Measurements from ENCODE around the genes PPP2R5A and FLVCR1.

DNA sequence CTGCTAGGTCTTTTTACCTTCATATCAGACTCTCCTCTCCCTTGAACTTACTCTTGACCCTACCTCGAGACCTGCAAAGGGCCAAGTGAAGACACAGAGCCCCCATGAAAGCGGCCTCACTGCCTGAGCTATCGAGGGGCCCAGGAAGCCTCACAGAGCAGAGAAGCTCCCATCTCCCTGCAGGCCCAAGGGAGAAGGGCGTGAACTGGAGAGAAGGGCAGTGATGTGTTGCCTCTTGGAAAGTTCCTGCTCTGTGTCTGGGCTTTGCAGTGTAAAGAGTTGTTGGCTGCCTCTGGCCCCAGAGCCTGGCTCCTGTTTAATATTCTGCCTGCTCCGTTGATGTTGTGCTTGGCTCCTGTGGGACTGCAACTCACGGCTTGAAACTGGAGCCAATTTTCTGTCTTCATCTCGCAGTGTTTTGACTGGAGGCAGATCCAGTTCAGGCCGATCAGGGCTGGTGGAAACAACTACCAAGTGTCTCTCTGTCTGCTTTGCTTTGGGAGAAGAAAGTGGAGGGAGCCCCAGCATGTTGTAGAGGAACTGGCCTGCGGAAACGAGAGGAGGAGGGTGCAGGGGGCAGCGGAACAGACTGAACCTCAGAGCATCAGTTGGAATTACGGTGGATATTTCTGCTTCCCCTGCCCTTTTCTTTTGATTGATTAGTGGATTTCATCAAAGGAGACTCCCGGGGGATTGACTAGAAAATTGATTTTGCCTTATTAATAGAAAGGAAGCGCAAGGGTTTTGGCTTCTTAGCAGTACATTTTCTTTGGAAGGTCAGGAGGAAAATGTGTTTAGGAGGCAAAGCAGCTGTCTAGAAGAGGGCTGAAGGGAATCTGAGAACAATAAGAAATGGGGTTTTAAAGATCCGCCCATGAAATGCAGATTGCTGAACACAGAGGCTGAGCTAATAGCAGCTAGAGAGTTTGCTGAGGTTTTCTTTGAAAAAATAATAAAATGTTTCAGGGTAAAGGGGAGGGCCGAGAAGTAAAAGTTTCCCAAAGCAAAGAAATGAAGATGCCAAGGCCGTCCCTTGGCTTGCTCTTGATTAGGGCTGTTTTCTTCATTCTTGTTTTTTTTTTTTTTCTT lies 4.6 kb downstream of the SERTAD4 start:
- PRO-cap: no peak

- PRO-cap: no peak
Measured at GRCh38 chr1:210292991-210293604, 35.6 kb upstream of the HHAT start.

- PRO-cap: no peak
Measured at GRCh38 chr1:210363007-210363206, 34.2 kb downstream of the HHAT start.

DNA sequence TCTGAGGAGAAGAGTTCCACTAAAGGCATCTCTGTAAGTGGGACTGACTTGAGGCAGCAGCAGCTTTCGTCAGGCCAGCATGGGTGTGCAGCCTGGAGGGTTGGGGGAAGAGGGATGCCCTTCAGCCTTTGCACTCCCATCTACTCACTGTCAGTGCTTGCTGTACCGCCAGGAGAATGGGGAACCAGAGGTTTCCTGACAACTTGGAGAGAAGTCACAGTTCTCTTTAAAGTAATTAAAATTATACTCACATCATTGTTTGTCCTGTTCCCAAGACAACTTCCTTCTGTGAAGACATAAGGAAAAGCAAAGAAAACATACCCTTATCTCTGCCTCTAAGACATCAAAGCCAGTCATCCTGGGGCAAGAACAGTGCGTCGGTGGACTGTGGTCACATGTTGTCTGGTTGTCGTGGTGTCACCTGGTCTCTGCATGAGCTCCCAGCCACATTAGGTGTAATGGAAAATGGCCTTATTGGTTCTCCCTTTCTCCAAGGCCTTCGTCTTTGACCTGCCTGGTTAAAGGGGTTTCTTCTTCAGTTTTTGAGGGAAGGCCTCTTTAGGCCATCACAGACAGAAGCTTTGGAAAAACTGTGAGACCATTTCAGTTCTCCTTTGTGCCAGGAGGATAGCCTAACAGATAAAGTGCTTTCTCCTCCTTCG lies 17.6 kb downstream of the TRAF5 start:
- PRO-cap: no peak

DNA sequence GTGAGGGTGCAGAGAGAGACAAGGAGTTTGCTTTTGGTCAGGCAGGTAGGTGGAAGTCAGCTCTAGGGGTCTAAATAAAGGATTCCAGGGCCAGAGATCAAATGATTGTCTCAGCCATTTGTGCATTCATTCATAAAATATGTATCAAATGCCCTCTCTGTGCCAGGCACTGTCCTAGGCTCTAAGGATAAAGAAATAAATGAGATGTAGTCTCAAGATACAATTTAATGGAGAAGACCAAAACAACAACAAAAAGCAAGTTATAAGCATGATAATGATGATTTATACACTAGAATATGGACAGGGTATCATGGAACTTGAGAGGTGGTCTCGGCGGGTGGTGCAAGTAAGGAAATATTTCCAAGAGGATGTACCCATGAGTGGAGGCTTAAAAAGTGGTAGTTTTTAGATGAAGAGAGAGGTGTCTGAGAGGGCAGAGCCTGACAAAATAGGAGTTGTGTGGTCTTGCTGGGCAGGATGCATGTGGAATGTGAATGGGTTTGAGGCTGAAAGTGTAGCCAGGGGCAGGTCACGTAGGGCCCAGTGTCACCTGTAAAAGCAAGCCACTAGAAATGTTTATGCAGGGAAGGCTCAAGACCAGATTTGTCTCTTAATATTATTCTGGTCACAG lies 41.2 kb downstream of the TRAF5 start:
- PRO-cap: no peak

DNA sequence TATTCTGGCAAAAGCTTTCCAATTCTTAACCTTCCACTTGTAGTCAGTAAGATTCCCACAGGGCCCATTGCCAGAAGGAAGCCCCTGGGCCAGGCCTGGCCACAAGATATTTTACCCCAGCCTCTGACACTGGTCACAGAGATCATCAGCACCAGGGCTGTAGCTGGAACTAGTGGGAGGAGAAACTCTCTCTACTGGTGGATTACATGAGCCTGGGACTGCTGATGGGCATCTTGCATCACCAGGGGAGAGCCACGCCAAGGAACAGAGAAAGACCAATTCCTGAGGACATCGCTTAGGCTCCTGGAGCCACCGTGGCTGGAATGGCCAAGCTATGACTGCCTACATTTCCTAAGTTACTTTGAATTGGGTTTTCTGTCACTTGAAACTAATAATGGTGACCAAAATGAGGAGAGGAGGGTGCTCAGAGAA lies 26.7 kb upstream of the RD3 start:
- PRO-cap: no peak

- PRO-cap: no peak
Measured at GRCh38 chr1:211614654-211615103, 35.7 kb upstream of the SLC30A1 start.

DNA sequence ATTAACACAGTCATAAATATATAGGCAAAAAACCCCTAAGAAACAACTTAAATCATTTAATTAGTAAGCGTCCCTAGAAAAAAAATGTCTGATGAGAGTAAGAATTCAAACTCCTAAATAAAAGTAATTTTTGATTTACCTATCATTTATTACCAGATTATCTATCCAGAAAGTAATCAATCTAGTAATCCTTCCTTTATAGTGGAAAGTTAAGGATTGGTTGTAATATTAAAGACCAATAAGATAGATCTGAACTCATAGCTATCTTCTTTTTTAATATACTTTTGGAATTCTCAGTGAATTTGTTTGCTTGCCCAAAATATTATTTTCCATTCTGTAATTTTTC lies 71.0 kb upstream of the NEK2 start:
- PRO-cap: no peak

DNA sequence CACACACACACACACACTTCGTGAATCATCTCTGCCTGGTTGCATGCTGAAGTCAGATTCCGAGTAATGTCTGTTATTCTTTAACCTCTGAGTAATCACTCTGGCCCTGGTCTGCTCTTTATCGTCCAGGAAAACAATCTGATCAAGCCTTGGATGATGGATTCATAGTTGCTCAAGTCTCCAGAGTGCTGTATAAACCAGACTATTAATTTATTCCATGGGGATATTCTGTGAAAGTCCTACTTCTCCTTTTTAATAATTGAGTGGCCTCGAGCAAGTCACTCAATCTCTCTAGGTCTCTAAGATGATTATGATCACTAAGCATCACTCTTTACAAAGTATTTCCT lies 87.5 kb upstream of the LPGAT1 start:
- PRO-cap: no peak

GRCh38 chr1:212034886-212035056 lies 586 bp downstream of the INTS7 start:
- PRO-cap: no peak

GRCh38 chr1:212285314-212285990 lies at the start of gene PPP2R5A:
Gene PPP2R5A (plus strand): TSS chr1:212285410.
- PRO-cap: unidirectional peak, plus-strand start at chr1:212285492; unidirectional peak, plus-strand start at chr1:212285526

- PRO-cap: no peak
Measured at GRCh38 chr1:212285991-212286856, 1.0 kb downstream of the PPP2R5A start.

DNA sequence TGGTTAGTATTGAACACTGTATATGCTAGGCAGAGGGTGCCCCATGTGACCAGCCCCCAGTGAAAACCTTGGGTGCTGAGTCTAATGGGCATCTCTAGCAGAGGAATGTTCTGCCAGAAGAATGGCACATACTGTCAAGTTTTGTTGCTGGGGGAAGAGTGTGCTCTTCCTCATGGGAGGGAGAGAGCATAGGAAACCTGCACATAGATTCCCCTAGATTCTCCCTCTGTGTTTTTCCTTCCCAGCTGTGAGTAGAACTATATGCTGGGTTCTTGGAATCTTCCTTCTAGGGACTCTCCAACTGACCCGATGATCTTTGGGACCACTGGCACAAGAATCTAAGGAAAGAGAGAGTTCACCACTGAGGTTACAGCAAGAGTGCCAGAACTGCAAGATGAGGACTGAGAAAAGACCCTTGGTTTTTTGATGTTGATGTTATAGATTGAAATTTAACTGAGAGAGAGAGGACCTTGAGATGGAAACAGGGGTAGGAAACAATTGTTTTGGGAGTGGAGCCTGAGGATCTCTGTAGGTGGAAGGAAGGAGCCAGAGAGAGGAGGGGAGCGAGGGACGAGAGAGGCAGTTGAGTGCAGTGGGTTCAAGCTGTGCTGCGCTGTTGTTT lies 1.8 kb downstream of the NENF start:
- PRO-cap: no peak

DNA sequence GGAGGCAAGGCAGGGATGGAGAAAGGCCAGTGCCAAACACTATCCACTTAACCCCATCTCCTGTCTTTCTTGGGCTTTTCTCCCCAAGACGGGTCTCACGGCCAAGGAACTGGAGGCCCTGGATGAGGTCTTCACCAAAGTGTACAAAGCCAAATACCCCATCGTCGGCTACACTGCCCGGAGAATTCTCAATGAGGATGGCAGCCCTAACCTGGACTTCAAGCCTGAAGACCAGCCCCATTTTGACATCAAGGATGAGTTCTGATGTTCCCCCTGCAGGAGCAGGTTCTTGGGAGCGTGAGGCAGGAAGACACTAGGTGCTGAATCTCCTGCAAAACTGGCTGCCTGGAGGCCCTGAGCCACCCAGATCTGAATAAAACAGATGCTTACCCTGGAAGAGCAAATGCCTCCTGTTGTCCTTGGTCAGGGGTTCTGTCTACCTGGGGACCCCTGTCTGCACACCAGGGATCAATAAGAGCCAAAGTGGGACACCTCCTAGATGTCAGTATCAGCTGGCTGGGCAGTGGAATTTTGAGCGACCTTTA lies 13.1 kb downstream of the NENF start:
- PRO-cap: no peak

DNA sequence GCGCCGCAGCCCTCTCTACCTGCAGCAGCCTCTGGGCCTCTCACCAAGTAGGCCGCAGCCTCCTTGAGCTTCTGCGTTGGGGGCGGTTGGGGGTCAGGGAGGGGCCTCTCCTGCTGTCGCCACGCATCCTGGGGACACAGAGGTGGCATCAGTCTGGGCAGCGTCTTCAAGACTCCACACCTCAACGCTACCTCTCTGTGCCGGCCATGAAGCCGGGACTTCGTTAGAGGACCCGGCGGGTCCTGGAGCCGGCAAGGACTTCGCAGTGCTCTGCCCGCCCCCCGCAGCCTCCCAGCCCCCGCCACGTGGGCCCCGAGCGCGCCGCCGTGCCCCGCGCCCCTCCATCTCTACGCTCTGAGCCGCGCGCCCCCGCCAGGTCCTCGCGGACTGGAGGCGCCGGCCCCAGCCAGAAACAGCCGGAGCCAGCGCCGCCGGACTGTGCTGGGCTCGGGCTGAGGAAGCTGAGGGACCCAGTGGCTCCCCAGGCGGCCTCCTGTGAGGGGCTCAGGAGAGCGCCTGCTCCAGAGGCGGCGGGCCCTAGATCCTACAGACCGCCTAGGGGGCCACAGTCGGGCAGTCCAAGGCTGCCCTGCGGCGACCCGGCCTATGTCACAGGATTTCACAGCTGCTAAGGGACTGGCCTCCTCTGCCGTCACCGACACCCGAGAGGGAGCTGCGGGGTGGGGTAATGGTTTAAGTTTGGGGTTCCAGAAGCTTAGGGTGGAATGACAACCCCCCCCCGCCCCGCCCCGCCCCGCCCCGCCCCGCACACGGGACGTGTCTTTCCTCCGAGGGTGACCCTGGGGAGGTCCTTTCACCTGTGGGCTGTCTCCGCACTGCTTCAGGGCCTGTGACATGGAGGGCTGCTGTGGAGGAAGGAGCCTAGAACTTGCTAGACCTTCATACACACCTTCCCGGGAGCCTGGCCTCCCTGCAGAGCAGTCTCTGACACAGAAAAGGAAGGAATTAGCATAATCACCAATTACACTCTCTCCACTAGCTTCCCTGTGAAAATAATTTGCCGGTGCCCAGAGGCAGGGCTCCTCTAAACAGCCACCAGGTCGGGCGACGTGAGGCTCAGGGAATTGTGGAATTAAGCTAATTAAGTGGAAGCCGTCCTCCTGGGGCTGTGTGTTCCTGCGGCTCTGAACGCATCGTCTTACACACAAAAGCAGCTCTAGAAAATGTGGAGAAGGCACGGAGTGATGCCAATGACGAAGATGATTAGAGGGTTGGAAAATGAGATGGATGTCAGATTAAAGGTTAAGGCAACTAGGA lies 82.2 kb downstream of the NENF start:
- PRO-cap: no peak

GRCh38 chr1:212559065-212559442 lies 49.5 kb upstream of the ATF3 start:
- PRO-cap: bidirectional peak, plus-strand start at chr1:212559152, minus-strand start at chr1:212558909

- PRO-cap: no peak
Measured at GRCh38 chr1:212639079-212639336, 14.7 kb downstream of the GARIN4 start.

DNA sequence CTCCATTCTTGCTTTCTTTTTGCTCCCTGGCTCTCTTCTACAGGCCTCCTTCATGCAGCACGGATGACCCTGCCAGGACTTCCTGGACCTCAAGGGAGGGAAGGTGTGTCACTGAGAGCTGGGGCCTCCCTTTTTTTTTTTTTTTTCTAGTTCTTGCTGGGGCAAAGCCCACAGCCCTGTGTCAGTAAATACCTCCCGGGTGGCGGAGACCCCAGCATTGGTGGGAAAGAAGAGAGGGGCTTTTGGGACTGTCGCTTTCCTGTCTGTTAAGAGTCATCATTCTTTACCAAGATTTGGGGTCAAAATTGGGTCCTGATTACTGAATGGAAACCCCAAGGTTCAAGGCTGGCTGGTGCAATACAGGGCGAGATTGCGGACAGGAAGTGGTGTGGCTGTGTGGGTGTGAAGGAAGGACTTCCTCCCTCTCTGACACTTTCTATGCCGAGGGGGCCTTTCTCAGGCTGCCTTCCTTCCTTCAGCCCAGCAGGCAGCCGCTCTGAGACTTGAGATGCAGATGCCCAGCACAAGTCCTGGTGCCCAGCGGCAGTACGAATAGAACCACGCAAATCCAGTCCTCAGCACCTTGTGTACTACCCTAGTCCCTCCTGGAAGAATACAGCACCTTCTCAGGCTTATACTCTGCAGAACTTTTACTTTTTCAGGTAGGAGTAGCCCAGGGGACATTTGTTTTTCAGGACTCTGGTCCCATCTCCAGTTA lies 16.4 kb downstream of the BATF3 start:
- PRO-cap: no peak

GRCh38 chr1:212857963-212858623 lies at the start of gene FLVCR1:
Gene FLVCR1 (plus strand): TSS chr1:212858275.
- PRO-cap: bidirectional peak, plus-strand start at chr1:212858222, minus-strand start at chr1:212858130

GRCh38 chr1:212860608-212861398 lies 2.7 kb downstream of the FLVCR1 start:
- PRO-cap: no peak

All from SP-49 (cell line).